Temporal lobe (tissue), 2 donors: ENCODE data around the genes PITX3, GBF1 and SUFU.

- RAMPAGE, long total RNA: no peak
These were observed 1.1 kb downstream of the PPRC1 start for GRCh38 chr10:102133874-102134332.

- RAMPAGE, long total RNA: no peak
These were observed 23.2 kb downstream of the NOLC1 start for GRCh38 chr10:102175356-102175781.

- RAMPAGE, long total RNA: no peak
These were observed at the start of gene PITX3 for GRCh38 chr10:102241291-102242285. PITX3 (minus strand) TSS chr10:102241512.

- RAMPAGE, long total RNA: no peak
These were observed at the start of gene GBF1 for GRCh38 chr10:102244971-102246134. GBF1 (plus strand) TSS chr10:102245532.

DNA sequence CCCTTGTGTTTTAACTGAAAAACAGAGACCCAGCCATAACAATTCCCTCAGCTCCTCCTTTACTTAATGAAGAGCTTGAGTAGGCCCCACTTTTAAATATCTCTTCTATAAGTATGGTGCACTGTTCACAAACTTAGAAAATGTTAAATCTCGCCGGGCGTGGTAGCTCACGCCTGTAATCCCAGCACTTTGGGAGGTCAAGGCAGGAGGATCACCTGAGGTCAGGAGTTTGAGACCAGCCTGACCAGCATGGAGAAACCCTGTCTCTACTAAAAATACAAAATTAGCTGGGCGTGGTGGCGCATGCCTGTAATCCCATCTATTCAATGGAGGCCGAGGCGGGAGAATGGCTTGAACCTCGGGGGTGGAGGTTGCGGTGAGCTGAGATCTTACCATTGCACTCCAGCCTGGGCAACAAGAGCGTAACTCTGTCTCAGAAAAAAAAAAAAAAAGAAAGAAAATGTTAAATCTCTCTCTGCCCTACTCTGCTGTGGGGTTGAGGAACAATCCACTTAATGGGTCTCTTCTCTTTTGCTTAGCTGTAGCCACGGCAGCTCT, 66.6 kb downstream of the GBF1 start:
- RAMPAGE, long total RNA: no peak

DNA sequence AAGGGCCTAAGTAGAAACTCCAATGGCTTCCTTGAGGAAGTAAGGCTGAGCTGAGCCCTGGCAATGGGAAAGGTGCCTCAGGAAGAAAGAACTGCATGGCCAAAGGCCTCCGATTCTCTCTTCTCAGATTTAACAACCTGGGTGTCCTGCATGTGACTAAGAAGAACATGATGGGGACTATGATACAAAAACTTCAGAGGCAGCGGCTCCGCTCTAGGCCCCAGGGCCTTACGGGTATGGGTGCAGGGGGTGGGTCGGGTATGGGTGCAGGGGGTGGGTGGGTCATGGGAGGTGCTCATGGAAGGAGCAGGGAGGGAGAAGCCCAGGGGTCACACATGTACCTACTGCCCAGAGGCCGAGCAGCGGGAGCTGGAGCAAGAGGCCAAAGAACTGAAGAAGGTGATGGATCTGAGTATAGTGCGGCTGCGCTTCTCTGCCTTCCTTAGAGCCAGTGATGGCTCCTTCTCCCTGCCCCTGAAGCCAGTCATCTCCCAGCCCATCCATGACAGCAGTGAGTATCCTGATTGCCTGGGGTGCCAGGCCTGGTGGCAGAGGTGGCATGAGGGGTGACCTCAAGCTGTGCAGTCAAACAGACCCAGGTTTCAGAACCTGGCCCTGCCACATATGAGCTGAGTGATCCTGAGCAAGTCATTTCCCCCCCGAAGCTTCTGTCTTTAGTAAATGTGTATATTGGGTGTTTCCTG, 1.8 kb downstream of the NFKB2 start:
- RAMPAGE, long total RNA: no peak

- RAMPAGE, long total RNA: no peak
These were observed 744 bp downstream of the FBXL15 start for GRCh38 chr10:102421313-102421847.

DNA sequence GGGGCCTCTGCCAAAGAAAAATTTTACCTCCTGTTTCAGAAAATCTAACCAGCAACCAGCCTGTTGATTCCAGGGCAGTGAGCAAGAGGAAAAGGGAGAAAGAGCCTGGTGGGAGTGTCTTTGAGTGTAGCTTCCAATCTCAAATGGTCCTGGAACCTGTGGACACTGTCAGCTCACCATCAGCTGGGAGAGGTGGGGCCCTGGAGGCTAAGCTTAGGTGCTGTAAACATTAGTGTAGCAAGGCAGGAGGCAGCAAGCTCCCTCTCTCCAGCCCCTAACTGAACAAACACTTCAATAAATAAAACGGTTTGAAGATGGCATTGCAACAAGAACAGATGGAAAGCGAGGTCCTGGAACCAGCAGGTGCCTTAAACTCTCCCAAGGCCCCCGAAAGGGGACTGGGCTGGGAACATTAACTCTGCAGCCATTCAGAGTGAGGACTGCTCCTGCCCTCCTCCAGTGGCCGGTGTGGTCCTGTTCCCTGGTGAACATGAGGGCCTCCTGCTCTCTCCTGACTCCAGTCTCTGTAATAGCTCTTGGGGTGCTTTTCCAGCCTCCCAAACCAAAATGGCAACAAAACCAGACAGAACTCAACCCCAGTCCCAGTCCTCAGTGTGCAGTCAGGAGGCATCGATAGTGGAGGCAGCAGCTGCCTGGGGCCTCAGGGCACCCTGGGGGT, 18.7 kb downstream of the MFSD13A start:
- RAMPAGE, long total RNA: no peak

DNA sequence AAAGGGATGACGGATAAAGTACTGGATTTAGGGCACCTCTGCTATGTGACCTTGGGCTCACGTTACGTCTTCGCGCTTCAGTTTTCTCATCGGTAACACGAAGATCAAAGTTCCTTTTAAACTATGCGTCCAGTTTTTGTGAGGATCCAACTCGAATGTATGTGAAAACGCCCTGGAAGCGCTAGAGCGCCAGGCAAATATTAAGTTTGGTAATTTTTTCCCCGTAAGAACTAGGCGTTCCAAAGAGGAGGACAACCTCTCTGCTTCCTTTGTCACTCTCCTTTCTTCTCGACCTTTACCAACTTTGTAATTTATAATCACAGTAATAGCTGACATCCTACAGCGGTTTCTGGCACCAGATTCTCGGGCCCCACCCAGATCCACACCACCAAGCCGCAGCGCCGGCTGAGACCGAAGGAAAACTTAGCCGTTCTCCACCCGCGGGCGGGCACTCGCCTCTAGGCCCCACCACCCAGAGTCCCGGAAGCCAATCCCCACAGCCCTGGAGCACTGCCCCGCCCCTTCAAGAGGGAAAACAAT, 818 bp downstream of the ACTR1A start:
- RAMPAGE, long total RNA: no peak

GRCh38 chr10:102503419-102504627, at the start of gene SUFU:
SUFU (plus strand) TSS chr10:102503972.
- RAMPAGE, long total RNA: no peak

DNA sequence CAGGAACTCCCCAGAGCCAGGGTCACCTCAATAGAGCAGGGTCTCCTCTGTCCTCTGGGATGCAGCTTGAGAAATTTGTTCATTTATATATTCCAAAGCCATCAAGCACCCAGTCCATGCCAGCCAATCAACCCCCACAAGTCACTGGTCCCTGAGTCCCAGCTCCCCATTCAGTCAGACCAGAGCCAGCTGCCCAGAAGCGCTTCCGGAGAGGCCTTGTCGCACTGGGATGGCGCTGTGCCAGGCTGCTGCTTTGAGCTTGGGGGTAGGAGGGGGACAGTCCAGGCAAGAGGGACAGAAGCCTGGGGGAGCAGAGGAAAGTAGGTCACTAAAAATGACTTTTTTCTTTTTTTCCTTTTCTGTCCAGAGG, 16.0 kb upstream of the TRIM8 start:
- RAMPAGE, long total RNA: no peak

DNA sequence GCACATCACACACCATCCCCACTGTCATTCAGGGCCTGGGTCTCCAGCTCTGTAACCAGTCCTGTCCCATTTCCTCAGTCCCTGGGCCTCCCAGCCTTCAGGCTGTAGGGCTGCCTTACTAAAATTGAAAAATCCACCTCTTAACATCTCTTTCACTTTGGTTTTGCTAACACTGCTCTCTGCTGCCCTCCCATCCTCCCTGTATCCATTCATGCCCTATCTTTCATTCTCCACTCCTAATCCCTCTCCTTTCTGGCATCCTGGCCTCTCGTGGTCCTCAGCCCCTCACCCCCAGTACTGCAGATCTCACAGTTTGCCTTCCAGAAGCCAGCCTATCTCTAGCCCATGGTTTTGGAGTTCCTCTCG, 13.2 kb upstream of the TRIM8 start:
- RAMPAGE, long total RNA: no peak

GRCh38 chr10:102647135-102647579, 2.9 kb downstream of the TRIM8 start:
- RAMPAGE, long total RNA: no peak

- RAMPAGE, long total RNA: no peak
These were observed 30.3 kb downstream of the TRIM8 start for GRCh38 chr10:102674640-102674969.

GRCh38 chr10:102691777-102692137, 22.4 kb downstream of the ARL3 start:
- RAMPAGE, long total RNA: no peak

- RAMPAGE, long total RNA: no peak
These were observed 201 bp downstream of the SFXN2 start for GRCh38 chr10:102714707-102714966.

DNA sequence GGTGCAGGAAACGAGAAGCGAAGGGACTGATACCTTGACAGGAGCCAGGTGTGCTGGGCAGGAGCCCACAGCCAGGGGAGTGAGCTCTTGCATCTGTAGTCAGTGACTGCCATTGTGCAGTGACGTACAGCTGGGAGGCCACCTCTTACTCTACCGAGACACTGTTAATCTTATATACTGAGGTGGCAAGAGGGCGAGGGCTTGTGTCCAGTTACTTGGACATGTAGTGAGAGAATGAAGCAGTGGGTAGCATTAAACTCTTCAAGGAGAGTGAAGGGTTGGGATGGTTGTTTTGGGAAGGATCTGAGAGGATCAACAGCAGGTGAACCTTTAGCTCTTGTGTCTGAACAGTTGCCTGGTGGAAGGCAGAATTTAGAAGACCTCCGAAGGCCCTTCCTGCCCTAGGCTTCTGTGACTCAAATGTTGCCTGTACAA, 34.5 kb downstream of the WBP1L start:
- RAMPAGE, long total RNA: no peak

DNA sequence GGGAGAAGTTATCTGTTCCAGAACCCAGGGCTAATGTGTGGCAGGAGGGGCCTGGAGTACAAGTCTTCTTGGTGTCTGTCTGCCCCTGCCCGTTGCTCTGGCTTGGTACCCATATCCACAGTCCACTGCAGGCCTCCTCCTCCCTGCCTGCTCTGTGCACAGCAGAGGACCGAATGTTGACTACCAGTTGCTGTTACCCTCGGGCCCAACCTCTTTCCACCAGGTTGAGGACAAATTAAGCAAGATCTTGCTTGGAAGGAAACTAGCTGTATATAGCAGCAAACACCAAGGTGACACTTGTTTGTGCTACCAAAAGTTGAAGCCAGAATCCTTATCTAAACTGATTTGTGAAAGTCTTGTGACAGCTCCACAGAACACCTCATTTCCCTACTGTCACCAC, 37.7 kb downstream of the WBP1L start:
- RAMPAGE, long total RNA: no peak

GRCh38 chr10:102921339-102922388, 3.6 kb downstream of the CNNM2 start:
- RAMPAGE, long total RNA: no peak

DNA sequence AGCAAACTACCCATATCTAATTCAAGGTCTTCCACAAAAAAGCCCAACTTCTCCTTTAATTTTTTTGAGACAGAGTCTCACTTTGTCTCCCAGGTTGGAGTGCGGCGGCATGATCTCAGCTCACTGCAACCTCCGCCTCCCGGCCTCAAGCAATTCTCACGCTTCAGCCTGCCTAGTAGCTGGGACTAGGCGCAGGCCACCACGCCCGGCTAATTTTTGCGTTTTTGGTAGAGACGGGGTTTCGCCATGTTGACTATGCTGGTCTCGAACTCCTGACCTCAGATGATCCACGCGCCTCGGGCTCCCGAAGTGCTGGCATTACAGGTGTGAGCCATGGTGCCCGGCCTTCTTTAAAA, 940 bp downstream of the PDCD11 start:
- RAMPAGE, long total RNA: no peak